CD14-positive monocyte (primary cell): ENCODE measurements around the gene AARS2.

DNA sequence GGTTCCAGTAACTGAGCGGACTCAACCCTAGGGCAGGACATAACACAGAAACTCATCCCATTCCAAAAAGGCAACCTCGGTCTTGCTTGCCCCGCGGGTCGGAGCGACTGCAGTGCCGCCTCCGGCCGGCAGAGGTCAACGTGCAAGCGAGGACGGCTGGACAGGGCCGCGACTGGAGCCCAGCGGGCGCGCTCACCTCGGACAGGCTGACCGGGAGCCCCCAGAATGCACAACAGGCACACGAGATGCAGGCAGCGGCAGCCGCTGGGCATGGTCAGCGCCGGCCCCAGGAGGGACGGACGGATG, 841 bp downstream of the DLK2 start:
- CAGE, long polyA plus RNA: no peak

DNA sequence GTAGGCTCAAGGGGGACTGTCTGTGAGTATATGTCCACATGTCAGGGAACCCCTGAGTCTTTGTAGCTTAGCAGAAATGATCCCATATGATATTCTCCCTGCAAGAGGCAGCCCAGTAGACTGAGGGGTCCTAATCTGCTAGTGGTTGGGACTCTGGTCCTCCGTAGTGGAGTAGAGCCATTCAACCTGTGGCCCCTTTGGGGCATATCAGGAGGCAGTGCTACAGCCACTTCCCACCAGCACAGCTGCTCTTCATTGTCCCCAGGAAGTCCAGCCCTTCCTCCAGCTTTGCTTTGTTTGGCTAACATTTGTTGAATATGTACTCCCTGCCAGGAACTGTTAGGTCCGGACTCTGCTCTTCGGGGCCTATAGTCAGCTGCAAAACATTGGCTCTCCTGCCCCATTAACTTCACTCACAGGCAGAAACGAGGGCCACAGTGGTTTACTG, 10.9 kb downstream of the LRRC73 start:
- CAGE, long polyA plus RNA: no peak

DNA sequence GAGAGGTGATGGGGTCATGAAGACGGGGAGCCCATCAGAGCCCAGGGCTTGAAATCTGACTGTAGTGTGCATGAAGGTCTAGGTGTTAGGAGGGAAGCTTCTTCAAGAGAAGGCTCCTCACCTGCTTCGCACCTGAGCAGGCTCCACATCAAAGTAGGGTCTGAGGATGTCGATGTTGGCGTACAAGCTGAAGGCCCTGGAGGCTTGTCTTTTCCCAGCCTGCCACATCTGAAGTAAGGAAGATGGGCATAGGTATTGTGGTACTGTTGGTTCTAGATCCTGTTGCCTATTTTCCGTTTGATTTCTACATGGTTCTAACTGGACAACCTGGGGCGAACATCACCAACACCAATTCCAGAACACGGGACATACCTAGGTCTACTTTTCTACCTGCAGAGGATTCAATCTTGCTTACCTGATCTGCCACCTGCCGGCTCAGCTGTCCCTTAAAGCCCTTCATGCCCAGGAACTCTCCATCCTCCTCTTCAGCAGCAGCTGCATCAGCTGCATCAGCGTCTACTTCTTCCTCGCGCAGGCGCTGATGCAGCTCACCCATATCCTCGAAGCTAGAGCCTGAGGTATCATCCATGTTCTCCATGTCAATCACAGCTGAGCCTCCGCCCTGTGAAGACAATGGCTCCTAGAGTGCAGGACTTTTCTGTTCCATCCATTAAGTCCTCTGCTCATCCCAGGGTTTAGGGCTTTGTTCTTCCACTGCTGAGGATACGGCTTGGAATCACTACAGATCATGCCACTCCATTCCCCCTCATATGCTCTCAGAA, 1.1 kb downstream of the YIPF3 start:
- CAGE, long polyA plus RNA: no peak

DNA sequence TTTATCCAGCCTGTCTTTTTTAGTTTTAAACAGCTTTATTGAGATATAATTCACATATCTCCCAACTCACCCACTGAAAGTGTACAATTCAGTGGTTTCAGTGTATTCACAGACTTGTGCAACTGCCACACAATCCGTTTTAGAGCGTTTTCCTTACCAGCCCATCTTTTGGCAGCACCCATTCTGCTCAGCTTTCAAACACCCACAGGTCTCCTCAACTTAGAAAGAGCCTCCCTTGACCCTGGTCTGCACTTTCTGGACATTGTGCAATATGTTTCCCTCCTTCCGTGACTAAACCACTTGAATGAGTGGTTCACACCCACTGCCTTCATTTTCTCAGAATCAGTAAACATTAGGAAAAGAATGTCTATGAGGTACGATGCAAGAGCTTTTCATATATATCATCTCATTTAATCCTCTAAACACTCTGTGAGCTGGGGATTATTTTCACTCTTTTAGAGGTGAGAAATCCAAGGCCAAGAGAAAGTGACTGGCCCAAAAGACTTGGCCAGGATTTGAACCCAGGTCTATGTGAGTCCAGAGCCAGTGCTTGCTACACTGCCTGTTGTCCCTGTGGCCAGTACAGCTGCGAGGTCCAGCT, 21.7 kb upstream of the MRPS18A start:
- CAGE, long polyA plus RNA: no peak

- CAGE, long polyA plus RNA: no peak
These were observed 526 bp upstream of the VEGFA start for GRCh38 chr6:43769572-43769797.

DNA sequence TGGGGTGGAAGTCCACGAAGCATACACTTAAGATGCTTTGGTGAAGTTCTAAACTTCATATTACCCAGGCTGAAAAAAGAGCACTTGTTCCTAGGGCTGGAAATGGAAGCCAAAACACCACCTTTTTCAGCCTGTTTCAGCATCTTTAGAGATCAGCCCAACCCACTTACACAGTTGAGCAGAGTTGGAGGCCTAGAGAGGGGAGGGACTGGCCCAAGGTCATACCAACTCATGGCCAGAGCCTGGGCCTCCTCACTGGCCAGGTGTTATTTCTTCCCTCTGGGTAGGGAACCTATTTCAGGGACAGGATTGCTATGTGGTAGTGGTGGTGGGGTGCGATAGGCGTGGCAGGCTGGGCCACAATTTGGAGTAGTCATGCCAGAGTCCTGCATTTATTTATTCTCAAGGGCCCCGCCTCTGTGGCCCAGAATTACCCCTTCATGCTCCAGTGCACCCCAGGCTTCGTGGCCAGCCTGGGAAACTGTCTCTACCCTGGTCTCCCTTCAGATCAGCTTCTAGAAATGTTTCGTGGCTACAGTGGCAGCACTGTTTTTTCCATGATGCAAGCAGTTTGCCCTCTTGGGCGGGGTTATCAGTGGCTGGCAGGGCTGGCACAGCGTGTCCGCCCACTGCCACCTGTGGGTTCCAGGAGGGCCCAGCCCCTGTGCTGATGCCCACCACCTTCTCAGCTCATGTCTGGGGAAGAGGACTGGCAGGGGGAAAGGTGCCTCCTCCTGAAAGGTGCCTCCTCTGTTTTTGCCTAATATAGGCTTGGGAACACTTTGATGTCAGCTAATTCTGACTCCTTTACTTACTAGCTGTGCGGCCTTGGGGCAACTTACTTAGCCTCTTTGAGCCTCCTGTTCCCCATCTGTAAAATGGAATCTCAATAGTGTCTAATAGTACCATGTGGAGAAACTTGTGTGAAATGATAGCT, 6.3 kb downstream of the VEGFA start:
- CAGE, long polyA plus RNA: no peak

DNA sequence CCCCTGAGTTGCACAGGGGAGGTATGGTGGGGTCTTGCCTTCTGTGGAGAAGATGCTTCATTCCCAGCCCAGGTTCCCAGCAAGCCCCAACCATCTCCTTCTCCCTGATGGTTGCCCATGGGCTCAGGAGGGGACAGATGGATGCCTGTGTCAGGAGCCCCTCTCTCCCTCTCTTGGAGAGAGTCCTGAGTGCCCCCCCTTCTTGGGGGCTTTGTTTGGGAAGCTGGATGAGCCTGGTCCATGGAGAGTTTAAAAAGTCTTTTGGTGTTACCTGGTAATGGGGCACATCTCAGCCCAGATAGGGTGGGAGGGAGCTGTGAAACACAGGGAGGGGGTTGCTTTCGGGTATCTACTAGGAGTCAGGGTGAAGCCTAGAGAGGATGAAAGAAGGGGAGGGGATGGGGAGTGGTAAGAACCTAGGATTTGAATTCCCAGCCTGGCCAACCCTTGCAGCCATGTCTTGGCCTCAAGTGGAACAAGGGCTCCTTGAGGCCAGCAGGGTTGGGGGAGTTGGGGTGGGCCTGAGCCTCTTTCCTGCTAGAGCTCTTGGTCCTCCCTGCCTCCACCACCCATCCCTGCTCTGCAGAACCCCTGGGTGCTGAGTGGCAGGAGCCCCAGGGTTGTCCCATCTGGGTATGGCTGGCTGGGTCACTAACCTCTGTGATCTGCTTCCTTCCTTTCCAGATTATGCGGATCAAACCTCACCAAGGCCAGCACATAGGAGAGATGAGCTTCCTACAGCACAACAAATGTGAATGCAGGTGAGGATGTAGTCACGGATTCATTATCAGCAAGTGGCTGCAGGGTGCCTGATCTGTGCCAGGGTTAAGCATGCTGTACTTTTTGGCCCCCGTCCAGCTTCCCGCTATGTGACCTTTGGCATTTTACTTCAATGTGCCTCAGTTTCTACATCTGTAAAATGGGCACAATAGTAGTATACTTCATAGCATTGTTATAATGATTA, 8.0 kb downstream of the VEGFA start:
- CAGE, long polyA plus RNA: no peak

DNA sequence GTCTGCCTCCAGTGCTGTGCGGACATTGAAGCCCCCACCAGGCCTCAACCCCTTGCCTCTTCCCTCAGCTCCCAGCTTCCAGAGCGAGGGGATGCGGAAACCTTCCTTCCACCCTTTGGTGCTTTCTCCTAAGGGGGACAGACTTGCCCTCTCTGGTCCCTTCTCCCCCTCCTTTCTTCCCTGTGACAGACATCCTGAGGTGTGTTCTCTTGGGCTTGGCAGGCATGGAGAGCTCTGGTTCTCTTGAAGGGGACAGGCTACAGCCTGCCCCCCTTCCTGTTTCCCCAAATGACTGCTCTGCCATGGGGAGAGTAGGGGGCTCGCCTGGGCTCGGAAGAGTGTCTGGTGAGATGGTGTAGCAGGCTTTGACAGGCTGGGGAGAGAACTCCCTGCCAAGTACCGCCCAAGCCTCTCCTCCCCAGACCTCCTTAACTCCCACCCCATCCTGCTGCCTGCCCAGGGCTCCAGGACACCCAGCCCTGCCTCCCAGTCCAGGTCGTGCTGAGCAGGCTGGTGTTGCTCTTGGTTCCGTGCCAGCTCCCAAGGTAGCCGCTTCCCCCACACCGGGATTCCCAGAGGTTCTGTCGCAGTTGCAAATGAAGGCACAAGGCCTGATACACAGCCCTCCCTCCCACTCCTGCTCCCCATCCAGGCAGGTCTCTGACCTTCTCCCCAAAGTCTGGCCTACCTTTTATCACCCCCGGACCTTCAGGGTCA, 9.8 kb downstream of the VEGFA start:
- CAGE, long polyA plus RNA: no peak

- CAGE, long polyA plus RNA: no peak
These were observed 152.0 kb downstream of the VEGFA start for GRCh38 chr6:43922012-43922453.

DNA sequence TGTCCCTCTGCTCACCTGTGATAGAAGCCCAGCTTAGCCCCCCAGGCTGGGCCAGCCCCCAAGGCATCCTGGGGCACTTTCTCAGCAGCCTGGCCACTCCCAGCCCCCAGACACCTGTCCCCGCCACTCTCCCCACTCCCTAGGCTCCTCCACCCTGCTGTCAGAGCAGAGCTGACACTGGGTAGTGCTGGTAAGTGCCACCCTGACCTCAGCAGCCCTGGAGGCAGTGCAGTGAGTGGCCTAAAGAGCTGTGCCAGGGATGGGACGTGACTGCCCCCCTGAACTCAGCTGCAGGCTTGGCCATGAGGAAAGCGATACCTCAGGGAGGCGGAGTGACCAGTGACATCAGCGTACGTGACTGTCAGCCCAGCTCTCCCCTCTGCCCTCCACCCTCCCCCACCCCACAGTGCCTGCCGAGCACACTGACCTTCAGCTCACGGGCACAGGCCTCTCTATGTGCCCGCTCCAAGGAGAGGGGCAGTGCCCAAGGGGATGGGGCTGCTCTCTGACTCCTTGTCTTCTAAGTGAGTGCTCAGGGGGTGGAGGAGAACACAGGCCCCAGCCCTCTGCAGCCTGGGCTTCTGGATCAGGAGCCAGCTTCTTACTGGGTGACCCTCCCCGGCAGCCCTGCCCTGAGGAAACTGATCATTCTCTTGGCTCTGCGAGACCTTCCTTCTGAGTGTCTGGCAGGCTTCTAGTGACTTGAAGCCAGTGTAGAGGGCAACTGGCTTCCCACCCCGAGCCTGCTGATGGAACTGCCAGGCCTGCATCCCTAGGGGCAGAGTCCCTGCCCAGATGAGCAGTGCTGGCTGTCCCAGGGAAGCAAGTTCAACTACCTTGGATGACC, 172.7 kb downstream of the MRPL14 start:
- CAGE, long polyA plus RNA: no peak

- CAGE, long polyA plus RNA: no peak
These were observed 92.2 kb downstream of the MRPL14 start for GRCh38 chr6:44035162-44035425.

DNA sequence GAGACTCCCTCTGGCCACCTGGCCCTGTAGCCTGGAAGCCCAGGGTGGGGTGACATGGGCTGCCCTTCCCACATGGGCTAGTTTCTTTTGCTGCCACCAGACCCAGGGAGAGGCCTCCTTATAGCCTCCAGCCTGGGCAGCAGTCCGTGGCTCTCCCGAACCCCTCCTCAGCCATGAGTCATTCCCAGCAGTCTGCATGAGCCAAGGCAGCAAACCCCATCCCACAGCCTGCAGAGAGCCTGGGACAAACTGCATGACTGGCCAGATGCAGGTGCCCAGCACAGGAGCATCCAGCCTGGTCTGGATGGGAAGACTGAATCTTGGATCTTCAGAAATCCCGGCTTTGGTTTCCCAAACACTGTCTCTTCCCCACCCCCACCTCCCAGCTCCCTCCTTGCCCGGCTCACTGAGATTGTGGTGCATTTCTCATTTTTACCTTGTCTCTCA, 75.7 kb downstream of the MRPL14 start:
- CAGE, long polyA plus RNA: no peak

DNA sequence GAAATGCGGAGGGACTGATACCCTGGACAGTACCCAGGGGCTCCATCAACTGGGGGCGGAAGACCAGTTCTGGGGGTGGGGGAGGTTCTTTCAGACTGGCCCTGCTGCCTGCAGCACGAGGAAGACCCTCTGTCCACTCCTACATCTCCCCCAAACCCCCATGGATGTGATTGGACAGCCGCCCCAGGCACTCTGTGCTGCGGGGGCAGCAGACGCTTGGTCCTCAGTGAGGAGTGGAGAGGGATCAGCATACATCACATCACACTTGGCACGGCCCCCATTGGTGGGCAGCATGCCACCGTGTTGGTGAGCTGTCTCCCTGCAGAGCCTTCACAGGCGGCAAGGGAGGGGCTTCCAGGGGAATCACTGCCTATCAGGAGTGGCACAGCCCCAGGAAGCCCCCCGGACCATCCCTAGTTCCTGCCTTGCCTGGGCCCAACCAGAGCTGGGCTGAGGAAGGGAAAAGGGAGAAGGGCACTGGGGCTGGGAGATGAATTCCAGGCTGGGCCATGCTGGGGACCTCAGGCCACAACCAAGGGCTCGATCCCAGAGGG, 70.4 kb downstream of the MRPL14 start:
- CAGE, long polyA plus RNA: no peak

- CAGE, long polyA plus RNA: no peak
These were observed 60.7 kb downstream of the MRPL14 start for GRCh38 chr6:44066461-44067084.

GRCh38 chr6:44109835-44111100, 17.0 kb downstream of the MRPL14 start:
- CAGE, long polyA plus RNA: no peak

- CAGE, long polyA plus RNA: no peak
These were observed 6.1 kb downstream of the TMEM63B start for GRCh38 chr6:44133077-44134132.

DNA sequence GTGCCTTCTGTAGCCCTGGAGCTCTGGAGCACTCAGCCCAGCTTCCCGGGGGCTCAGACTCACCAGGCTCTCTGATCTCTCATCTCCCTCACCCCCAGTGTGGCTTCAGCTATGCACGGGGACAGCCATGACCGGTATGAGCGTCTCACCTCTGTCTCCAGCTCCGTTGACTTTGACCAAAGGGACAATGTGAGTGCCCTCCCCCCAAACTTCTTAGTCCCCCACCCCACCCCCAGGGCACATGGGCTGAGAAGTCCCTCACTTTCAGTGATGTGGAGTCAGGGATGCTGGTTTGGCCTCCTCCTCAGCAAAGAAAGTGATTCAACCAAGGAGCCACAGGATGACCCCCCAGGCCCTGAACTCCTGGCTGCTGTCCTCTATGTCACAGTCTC, 8.9 kb downstream of the TMEM63B start:
- CAGE, long polyA plus RNA: no peak

DNA sequence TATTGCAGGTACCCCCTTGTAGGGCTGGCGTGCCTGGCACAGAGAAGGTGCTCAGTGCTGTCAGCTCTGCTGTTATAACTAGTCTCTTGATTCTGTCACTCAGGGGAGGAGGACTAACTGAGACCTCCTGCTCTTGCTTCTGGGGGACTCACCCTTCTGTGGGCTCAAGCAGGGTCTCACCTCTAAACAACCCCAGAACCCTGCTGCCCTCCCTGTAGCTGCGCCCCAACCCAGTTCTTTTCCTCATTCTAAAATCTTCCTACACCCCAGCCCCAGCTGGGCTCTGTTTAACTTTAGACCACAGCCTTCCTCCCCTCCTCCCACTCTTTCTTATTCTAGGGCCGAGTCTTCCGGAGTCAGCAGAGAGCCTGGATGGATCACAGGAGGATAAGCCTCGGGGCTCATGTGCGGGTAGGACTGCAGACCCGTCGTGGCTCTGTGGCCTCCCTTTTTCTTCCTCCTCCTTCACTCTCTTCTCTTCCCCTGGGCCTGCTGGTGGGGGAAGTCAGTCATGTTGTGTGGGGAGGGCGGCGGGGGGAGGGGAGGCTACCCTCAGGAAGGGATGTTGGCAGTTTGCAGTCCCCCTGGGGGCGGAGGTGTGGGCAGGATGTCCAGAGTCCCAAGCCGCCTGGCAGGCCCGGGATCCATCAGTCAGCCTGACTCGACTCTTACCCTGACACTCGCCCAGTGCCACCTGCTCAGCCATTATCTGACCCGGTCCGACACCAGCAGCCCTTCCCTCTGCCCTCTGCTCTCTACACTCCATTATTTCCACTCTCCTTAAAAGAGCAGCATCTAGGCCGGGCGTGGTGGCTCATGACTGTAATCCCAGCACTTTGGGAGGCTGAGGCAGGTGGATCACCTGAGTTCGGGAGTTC, 8.0 kb downstream of the CAPN11 start:
- CAGE, long polyA plus RNA: no peak

DNA sequence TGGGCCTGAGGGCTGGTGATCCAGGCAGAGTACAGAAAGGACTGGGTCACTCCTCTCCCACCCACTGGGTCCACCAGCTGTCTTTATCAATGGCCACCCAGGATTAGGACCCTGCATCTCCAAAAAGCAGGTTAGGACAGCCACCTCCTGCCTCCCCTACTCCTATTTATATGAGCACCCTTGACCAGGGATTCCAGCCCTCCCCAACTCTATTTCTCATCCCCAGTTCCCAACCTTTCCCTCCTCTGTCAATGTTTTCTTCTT, 1.5 kb downstream of the NFKBIE start:
- CAGE, long polyA plus RNA: no peak

DNA sequence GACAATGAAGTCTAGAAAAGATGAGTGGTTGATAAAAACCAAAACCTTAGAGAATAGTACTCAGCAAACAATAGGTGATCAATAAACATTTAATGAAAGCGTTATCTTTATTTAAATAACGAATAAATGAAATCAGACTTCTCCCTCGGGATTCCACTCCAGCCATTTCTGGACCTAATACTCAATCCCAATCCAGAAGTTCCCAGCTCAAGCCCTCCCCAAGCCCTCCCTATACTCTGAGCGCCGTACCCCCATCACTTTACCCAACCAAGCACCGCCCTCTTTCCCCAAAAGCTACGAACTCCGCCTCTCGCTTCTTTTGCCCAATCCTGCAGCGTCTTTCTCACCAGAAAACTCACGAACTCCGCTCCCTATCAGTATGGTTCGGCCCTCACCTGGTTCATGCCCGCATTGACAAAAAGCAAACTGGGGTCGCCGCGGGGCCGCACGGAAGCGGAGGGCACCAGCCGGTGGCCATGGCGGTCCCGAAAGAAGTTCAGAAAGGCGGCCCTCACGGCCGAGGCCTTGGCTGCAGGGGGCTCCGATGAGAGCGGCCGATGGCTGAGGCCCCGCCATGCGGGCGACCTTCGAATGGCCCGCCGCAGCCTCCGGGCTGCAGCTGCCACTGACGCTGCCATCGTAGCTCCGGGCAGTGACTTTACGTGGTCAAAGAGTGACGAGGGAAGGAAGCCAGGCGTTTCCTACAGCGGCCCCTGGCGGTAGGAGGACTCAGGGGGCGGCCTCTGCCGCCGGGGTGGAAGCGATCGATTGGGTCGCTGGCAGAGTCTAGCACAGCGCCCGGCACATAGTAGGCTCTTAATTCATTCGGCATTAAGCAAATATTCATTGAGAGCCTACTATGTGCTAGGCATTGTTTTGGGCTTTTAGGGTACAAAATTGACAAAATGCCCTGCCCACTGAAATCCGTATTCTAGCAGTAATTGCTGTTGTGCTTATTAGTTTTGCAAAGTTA, at the start of gene AARS2:
TSS of gene AARS2 (minus strand) at position 662 of the 973 bp plus-strand sequence.
- CAGE, long polyA plus RNA: start-site peak on the minus strand centred at position 668 of the sequence, 16 bp wide, 7 and 11 reads in 2 replicates